ENCODE measurements around a stretch of chr7.

GRCh38 chr7:135171271-135172371 lies 1.1 kb upstream of the CYREN start:
- RRBS: 91% methylated on average over 2 of the region's 25 CpGs

DNA sequence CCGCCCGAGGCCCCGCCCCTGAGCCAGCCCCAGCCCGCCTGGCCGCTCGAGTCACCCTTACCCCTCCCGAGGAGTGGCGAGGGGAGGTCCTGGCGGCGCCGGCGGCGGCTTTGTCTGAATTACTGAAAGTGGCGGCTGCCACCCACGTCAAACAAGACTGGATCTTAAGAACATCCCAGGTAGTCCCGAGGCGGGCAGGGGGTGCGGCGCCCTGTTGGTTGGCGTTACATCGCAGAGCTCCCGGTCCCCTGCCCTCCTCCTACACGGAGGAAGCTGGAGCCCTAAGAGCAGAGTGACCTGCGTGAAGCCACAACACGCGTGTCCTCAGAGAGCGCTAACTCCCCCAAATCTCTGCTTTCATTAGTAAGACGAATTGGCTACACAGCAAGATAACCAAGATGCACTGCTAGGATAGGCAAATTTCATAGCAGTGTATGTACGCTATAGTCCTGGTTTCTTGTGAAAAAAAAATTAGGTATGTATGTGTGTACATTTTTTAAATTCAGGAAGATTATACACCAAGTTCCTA lies 408 bp upstream of the WDR91 start:
- RRBS: no CpG with 5 or more reads among the region's 29 CpGs

GRCh38 chr7:135501532-135502683 lies 8.0 kb downstream of the CNOT4 start:
- RRBS: no CpG with 5 or more reads among the region's 7 CpGs

DNA sequence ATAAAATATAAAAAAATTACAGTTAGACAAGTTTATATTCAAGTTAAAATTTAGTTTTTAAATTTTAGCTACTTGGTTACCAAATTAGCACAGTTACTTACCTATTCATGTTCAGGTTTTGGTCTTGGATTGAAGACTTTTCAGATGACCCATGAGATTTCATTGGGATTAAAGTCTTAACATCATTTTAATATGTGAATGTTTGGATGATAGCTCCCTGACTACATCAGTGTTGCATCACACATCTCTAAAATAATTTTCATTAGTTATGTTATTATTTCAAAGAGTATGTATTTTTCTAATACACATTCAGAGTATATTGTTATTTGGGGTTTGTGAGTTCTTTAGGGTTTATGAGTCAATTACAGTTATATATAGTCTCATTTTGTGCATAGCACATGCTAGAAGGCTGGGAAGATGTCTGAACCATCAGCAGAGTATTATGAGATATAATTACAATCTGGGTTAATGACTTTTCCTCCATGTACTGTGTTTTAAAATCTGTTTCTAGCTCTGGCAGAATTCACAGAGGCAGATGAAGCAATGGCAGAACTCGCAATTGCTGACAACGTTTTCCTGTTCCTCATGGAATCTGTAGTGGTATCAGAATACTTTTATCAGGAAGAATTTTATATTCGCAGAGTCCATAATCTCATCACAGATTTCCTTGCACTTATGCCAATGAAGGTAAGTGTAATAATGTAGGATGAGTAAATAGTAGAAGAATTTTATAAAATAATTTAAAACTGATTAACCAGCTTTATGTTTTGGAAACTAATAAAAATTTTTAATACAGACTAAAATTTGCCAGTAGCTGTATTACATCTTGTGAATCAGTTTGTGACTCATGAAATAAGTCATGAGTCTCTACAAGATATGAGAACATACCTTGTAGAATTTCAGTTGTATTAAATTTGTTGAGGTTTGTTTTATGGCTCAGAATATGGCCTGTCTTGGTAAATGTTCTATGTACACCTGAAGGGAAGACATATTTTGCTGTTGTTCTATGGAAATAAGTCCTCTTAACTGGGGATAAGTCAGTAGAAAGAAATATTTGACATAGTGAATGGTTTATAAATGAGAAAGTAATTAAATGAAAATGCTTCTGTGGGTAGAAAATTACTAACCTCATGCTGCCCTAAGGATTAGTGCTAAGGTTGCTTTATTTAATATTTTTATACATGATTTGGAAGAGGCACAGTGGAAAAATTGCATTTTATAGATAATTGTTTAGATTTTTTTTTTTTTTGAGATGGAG lies 27.0 kb downstream of the NUP205 start:
- RRBS: no CpG with 5 or more reads among the region's 3 CpGs

GRCh38 chr7:135616712-135617518 lies 45.4 kb upstream of the STMP1 start:
- RRBS: no CpG with 5 or more reads among the region's 5 CpGs

DNA sequence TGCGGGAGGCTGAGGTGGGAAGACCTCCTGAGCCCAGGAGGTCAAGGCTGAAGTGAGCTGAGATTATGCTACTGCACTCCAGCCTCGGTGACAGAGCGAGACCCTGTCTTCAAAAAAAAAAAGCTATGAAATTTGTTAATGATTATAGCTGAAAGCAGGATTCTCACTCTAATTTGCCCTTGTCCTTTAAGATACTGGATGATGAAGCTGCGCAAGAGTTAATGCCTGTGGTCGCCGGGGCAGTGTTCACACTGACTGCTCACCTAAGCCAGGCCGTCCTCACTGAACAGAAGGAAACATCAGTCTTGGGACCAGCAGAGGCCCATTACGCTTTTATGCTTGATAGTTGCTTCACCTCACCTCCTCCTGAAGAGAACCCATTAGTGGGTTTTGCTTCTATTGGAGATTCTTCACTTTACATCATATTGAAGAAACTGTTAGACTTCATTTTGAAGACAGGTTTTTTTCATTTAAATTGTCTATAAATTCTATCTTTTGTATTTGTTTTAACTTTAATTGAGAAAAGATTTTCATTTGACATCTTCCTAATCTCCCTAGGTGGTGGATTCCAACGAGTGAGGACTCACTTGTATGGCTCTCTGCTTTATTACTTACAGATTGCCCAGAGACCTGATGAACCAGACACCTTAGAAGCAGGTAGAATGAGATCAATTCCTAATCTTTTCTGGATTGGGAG lies 42.9 kb upstream of the STMP1 start:
- RRBS: no CpG with 5 or more reads among the region's 9 CpGs

- RRBS: no CpG with 5 or more reads among the region's 4 CpGs
Measured at GRCh38 chr7:135685214-135685659, 22.9 kb downstream of the STMP1 start.

DNA sequence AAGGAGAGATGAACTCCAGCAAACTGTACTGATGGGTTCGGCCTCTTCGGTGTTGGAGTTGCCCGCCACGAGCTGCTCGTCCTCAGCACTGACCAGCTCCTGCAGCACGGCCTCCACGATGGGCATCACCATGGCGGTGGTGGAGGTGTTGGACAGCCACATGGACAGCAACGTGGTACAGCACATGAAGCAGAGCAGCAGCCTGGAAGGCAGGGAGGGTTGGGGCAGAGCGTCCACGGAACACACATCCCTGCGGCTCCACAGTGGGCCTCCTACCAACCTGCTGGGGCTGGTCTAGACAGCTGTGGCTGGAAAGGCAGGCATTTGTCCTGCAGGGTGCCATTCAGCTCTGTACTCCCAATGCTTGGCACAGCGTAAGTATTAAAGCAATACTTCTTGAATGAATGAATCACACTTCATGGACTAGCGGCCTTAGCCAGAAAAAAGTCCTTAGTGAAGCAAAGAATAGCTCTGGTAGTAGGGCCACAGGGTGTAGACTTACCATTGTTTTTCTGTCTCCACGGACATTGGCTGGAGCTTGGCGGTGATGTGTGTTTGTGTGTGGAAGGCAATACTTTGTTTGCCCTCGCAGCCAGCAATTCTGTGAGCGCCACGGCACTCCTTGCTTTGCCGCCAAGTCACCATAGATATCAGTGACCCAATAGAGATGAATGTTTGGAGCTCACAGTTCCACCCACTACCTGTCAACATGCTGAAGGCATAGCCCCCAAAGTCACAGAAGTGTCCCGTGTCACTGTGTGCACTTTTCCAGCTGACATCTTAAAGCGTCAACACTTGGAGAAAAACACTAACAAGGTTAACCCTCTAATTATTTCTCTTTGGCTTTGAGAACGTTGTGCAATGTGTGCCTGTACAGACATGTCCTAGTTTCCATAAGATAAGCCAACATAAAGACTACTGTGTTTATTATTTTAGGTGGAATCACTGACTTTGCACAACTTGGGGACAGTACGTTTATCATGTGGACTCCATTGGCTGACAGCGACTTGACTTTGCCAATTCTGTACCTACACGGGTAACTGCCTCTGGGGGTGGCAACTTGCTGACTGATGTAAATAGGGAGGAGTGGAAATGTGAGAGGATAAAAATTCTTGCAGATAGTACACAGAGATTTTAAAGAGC lies 21.5 kb downstream of the SLC13A4 start:
- RRBS: no CpG with 5 or more reads among the region's 26 CpGs

DNA sequence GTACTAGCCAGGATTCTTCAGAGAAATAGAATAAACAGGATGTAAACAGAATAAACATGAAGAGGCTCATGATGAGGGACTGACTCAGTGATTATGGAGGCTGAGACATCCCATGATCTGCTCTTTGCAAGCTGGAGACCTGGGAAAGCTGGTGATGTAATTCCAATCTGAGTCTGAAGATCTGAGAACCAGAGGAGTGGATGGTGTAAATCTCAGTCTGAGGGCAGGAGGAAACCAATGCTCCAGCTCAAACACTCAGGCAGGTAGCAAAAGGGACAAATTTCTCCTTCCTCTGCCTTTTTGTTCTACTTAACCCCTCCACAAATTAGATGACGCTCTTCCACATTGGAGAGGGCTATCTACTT lies 63.0 kb upstream of the FAM180A start:
- RRBS: no CpG with 5 or more reads among the region's 1 CpG

DNA sequence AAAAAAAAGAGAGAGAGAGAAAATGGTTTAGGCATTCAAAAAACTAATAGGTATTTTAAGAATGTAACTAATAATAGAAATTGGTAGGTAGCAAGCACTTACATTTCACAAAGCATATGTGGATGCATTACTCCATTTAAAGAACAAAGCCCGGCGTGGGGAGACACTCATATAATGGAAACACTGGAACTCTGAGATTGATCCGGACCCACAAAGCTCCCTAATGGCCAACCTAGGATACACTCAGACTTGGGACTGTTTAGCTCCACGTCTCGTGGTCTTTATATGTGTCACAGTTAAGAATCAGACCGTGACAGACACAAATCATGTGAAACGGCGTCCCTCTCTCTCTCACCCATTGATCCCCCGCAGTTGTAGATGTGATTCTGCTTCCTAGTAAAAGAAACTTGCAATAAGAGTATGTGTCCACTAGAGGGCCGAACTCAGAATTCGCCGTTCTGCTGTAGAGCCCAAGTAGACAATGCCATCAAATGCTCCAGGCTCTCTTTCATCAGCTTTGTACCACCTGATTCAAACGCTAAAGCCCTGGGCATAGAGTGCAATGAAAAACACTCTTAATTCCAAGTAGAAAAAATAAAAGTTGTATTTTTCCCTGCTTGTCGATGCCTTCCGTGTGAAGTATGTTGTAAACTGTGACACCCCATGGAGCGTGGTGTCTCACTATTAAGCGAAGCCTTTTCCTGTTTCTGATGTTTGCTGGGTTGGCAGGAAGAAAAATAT lies 429.0 kb upstream of the MTPN start:
- RRBS: no CpG with 5 or more reads among the region's 17 CpGs

DNA sequence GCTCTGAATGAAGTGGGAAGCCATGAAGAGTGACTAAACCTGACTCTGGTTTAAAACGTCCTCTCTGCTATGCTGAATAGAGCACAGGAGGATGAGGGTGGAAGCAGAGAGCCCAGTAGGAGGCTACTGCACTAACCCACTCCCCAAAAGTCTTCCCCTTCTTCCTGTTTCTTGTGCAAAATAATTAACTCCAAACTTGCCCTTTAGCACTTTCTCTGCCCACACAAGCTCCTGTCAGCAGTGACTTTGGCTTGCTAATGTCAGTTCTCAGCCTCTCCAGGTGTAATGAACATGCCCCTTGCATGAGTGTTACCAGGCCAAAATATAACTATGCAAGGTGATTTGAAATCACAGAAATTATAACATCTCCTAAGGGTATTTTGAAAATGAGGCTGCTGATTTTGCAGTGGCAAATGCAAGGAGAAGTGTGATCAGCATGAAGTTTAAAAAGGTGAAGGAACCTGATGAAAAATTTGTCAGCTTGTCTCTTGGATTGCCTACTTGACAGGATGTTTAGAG lies 3.8 kb upstream of the PTN start:
- RRBS: no CpG with 5 or more reads among the region's 1 CpG

DNA sequence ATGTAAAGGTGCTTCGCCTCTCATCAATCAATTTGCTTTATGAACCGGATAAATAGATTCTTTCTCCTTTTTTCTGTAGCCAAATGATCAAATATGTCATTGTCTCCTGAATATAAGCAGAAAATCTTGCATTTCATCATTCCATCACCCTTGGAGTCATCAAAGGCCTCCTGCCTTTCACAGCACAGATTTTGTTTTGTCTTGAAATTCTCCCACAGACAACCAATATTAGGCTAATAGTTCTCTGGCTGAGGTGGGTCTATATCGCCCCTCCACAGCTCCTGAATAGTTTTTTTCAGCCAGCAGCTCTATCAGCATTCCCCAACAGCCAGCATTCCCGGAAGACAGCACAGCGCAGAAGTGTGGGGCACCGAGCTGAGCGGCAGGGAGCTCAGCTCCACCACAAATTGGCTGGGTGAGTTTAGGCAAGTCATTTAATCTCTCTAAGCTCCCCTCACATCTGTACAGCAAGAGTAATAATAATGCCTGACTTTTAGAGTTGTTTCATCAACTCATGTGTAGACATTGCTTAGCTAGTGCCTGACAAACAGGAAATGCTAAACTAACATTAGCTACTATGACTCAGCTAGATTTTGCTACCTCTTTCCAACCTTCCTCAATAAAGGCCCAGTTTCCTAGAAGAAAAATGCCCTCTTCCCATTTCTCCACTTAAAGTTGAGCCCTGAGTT lies 247.8 kb upstream of the PTN start:
- RRBS: no CpG with 5 or more reads among the region's 7 CpGs

GRCh38 chr7:137879038-137880010 lies 32.5 kb upstream of the DGKI start:
- RRBS: no CpG with 5 or more reads among the region's 18 CpGs

DNA sequence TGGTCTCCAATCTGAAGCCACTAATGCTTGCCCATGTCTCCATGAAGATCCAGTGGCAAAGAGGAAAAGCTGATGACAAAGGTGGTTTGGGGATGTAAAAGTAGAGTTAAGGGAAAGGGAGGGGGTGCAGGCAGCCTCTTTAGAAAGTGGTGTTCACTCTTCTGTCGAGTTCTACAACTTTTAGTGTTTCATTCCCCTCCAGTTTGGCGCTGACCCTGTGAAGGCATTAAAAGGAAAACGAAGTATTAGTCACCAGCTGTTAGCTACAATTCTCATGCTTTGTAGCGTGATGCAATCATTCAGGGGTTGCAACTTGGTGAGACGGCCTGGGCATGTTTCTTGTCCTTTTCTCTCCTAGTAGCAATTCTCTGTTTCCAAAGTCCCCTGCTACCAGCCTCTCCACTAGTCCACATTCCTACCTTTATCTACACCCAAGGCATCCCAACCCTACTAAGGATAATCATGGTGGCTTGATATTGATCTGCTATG lies 33.6 kb upstream of the DGKI start:
- RRBS: no CpG with 5 or more reads among the region's 5 CpGs

GRCh38 chr7:137882015-137882857 lies 35.5 kb upstream of the DGKI start:
- RRBS: 69% methylated on average over 3 of the region's 11 CpGs

DNA sequence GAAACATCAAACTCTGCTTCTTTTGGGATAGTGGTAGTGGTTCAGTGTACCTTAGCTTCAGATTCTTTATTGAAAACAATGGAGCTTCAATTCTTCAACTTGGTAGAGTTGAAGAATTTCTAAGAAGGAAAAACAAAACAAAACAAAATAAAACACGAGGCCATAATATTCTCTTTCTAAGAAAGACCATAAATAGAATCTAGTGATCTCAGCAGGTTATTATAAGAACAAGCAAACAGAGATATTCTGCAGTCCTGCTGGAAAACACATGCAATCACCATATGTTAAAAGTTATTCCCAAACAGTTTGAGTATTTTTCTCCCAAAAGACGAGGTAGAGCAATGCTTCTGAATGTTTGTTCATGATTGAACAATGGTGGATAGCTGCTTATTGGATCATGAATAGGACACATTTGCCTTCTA lies 59.4 kb downstream of the CREB3L2 start:
- RRBS: no CpG with 5 or more reads among the region's 2 CpGs

GRCh38 chr7:137947568-137948402 lies 54.1 kb downstream of the CREB3L2 start:
- RRBS: no CpG with 5 or more reads among the region's 7 CpGs

DNA sequence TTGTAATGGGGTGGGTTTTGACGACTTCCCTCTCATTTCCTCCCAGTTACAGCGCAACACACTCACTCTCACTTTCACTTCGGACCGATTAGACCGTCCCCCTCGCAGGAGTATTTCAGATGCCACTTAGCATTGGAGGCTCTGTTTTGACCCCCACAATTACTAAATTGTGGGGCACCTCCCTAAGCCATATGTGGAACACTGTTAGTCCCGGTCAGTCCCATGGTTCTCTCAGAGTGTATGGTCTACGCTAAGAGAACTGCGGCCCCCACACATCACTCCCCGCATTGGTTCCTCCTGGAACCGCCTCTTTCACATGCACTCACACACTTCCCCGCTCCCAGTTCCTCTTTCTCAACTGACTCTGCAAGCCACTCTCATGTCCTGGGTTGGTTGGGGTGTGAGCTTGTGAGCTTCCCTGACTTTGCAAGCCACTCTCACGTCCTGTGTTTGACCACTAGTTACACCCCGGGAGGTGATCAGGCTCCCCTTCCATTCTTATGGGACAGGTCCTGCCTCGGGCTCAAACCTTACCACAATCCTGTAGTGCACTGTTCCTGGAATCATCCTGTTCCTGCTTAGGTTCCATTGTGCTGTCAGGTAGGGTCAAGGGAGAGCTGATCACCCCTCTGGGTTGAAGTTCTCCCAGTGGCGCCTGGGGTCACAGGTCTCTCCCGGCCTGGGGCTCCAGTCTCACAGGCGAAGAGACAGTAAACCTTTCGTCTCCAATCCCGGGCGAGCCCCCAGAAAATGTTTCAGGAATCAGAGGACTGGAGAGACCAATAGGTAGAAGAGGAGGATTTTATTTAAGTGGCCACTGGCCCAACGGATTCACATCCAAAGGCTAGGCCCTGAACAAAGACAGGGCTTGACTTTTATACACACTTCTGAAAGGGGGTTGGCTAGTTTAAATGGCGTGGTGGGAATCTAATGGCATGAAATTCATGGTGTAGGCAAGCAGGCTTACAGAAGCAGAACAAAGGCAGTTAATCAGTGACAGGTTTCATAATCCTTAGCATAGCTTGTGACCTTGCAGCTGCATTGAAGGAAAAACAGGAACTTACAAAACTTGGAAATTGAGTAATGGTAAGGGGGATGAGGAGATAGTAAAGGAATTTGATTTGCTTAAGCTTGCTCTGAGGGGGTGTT lies 105.2 kb downstream of the TRIM24 start:
- RRBS: no CpG with 5 or more reads among the region's 23 CpGs

DNA sequence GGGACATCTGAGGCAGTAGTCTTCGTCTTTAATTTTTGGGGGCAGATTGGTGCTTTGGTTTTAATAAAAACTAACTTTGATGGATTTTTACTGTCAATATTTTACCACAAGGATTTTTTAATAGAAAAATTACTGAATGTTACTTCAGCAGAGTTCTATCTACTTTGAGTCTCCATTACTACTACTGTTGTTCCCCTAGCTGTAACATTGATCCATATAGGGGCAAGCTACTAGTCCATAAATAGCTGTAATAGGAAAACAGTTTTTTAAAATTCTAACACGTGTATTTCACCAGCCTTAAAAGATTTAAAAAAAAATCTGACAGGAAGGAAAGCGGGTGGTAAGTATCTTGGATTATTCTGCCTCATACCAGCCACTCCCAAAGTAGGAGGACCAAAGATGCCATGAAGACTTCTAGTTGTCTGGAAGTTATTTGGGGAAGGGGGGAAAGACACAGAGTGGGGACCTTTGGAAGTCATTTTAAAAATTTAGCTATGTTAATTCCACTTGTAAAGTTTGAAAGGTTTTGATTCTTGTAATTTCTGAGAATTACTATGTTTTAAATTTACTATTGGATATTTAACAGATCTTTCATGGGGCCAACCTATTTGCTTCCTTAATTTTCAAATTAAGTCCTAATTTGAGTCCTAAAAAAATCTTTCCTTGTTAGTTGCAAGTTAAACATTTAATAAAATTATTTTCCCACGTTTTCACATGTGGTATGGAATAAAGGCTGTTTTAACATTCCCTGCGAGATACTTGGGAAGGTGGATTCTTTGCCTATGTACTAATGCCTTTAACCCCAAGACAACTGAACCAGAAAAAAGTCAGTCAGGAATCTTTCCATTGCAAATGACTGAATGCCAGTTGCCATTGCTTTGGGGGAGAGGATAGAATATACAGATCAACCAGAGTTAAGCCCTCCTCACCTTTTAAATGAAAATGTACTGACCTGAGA lies 111.6 kb downstream of the SVOPL start:
- RRBS: no CpG with 5 or more reads among the region's 5 CpGs

DNA sequence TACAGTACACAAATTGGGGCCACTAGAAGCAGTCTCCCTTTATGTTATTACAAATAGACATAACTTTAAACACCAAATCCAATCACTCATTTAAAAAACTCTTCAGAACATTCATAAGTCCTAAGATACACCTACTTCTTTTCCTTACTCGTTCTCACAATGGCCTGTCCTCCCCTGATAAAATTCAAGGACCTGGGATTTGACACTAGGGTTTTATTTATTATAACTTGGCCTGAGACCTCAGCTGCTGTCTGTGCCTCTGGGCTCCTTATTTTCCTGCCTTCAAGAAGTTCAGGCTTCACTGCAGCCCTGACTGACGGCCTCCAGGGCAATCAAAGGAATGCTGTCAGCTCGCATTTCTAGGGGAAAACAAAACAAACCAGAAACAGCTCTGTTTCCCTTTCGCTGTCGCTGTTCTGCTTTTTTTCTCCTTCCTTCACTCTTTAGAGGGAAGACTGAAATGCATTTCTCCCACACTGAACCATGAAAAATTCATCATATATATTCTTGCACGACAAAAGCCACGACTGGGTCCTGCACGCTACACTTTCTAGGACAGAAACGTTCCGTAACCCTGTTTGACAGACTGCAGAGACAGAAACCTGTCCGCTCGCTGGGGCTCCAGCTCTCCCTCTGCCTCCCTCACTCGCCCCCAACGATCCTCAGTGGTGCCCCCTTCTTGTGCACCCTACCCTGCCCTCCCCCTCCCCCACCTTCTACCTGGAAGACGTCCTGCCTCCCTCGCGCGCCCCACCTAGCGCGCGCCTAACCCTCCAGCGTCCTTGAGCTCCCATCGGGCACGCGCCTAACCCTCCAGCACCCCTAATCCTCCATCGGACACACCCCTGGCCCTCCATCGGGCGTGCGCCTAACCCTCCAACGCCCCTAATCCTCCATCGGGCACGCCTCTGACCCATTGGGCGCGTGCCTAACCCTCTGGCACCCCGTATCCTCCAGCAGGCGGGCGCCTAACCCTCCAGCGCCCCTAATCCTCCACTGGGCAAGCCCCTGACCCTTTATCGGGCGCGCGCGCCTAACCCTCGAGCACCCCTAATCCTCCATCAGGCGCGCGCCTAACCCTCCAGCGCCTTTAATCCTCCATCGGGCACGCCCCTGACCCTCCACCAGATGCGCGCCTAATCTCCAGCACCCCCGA lies 37.3 kb downstream of the SVOPL start:
- RRBS: no CpG with 5 or more reads among the region's 53 CpGs